Myometrial cell (primary cell): Measurements from ENCODE around the genes MMP12, ATM and RDX.

- RAMPAGE, long total RNA: no peak
Observed at GRCh38 chr11:102746739-102747719, 22.3 kb upstream of the MMP8 start.

- RAMPAGE, long total RNA: no peak
Observed at GRCh38 chr11:102807795-102808358, 9.9 kb upstream of the MMP1 start.

DNA sequence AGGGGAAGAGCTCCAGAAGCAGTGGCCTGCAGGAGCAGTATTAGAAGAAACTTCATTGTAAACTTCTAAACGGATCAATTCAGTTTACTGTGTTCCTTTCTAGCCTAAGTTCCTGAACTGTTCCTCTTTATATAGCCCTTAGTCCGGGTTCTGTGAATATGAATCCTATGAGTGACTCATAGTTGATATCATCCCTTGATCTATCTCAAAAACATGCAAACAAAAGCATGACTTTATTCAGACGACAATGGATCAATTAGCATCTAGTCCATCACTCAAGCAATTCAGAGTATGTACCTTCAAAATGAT, at the start of gene MMP12:
TSS of gene MMP12 (minus strand) at position 101 of the 309 bp plus-strand sequence.
- RAMPAGE, long total RNA: no peak

DNA sequence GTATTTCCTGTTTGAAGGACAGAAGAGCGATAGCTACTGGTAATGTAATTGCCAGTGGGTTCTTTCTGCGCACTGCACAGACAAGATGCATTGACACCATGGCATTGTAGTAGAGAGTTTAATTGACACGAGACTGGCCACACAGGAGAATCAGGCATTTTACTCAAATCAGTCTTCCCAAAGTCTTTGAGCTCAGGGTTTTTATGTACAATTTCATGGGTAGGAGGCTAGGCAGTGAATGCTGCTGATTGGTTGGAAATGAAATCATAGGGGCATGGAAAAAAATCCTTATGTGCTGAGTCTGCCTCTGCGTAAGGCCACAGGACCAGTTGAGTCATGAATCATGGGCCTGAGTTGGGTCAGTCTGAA, 273.9 kb downstream of the CASP4 start:
- RAMPAGE, long total RNA: no peak

GRCh38 chr11:104968883-104969796, 766 bp upstream of the CASP4 start:
- RAMPAGE, long total RNA: no peak

DNA sequence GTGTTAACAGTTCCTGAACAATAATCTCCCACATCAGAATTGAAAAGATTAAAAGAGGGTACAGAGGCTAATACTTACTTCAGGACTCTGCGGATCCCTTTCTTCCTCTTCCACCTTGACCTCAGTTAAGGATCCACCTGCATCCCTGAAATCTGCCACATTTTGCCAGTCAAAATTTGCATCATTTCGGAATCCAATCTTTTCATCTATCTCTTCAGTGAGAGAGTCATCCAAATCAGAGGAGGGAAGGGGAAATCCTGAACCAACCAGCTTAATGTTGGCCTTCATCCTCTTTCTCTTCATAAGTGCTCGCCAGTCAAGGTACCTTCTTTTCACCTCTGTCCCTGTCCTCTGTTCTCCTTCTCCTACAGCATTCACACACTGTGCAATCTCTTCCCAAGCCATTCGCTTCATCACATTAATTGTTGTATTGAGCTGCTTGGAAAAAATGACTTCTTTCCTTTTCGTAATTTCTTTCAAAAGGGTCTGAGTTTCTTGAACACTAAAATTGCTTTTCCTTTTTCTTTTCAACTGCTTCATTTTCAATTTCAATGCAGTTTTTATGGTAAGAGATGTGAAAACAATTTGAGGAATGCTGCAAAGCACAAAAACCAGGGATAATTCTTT, 11.5 kb downstream of the MSANTD4 start:
- RAMPAGE, long total RNA: no peak

- RAMPAGE, long total RNA: no peak
Observed at GRCh38 chr11:107017036-107018257, 829 bp downstream of the GUCY1A2 start.

- RAMPAGE, long total RNA: no peak
Observed at GRCh38 chr11:107454060-107454579, 3.5 kb downstream of the CWF19L2 start.

- RAMPAGE, long total RNA: no peak
Observed at GRCh38 chr11:107455573-107456024, 2.0 kb downstream of the CWF19L2 start.

GRCh38 chr11:107713222-107713494, 1.3 kb upstream of the SLN start:
- RAMPAGE, long total RNA: no peak

DNA sequence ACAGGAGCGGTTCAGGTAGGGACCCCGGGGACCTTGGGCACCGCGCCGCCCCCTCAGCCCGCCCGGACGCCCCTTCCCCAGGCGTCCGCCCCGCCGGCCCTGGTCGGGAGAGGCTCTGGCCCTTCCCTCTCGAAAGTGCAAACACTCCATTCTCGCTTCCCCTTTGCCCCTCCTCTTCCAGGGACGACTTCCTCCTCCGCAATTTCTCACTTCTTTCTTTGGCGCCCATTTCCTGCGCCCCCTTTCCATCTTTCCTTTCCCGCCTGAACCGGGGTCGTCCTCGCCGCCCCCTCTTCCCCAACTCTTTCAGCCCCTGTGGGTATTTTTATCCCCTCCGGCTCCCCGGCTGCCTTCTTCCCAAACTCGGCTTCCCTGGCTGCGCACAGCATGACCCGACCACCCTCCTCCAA, 538 bp downstream of the RAB39A start:
- RAMPAGE, long total RNA: no peak

DNA sequence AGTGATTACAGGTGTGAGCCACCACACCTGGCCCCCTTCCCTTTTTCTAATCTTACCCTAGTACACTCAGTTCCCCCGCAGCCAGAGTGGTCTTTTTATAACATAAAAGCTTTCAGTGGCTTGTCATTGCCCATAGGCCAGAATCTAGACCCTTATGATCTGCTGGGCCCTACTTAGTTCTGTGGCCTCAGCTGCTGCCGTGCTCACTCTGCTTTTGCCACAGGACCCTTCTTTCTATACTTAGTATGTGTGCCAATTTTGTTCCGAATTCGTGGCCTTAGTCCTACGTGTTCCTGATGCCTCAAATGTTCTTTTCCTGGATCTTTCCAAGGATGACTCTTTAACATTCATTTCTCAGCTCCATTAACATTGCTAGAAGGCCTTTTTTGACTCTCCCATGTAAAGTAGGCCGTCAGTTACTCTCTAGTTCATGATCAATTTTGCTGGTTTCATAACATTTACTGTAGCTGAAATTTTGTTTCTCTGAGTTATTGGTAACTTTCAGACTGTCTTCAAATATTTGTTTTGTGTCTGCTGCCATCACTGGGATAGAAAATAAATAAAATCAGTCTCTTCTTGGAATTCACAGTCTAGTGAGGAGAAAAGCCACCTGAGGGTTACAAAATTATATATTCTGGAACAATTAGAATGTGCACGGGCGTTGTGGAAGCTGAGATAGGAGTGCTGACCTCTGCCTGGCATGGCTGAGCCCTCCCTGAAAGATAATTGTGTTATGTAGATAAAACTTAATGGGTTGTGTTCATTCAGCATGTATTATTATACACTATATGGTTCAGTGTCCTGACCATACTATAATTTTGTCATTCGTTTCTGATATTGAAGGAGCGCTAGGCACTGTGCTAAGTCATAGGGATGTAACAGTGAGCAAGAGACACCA, 3.4 kb downstream of the ACAT1 start:
- RAMPAGE, long total RNA: no peak

DNA sequence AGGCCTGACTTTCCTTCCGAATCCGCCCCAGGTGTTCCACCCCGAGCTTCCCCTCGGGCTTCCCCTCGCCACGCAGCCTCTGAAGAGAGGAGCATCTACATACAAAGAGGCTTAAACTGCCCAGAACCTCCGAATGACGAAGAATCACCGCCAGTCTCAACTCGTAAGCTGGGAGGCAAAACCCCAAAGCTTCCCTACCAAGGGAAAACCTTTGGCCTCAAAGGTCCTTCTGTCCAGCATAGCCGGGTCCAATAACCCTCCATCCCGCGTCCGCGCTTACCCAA, 276 bp downstream of the NPAT start:
- RAMPAGE, long total RNA: no peak

DNA sequence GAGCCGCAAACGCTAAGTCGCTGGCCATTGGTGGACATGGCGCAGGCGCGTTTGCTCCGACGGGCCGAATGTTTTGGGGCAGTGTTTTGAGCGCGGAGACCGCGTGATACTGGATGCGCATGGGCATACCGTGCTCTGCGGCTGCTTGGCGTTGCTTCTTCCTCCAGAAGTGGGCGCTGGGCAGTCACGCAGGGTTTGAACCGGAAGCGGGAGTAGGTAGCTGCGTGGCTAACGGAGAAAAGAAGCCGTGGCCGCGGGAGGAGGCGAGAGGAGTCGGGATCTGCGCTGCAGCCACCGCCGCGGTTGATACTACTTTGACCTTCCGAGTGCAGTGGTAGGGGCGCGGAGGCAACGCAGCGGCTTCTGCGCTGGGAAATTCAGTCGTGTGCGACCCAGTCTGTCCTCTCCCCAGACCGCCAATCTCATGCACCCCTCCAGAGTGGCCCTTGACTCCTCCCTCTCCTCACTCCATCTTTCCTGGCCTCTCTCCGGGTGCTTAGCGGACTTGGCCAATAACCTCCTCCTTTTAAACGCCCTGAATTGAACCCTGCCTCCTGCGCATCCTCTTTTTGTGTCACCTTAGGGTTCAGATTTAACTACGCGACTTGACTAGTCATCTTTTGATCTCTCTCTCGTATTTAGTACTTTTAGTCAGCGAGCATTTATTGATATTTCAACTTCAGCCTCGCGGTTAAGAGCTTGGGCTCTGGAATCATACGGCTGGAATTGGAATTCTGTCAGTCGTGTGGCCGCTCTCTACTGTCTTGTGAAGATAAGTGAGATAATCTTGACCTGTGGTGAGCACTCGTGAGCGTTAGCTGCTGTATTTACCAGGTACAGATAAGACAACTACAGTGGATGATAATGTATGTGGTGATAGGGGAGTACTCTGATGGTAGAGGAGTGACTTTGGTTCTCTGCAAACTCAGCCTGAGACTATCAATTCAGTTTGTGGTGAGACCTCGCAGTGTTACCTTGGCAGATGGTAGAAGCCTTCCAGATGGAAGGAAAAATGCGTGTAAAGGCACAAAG, at the start of gene ATM:
TSS of gene ATM (plus strand) at position 215 of the 1,032 bp plus-strand sequence.
- RAMPAGE, long total RNA: start-site peak on the plus strand centred at position 243 of the sequence, 25 bp wide, 50 and 130 reads in 2 replicates; start-site peak on the plus strand centred at position 595 of the sequence, 258 bp wide, 59 and 16 reads in 2 replicates

GRCh38 chr11:108806186-108807124, 141.6 kb downstream of the DDX10 start:
- RAMPAGE, long total RNA: no peak

DNA sequence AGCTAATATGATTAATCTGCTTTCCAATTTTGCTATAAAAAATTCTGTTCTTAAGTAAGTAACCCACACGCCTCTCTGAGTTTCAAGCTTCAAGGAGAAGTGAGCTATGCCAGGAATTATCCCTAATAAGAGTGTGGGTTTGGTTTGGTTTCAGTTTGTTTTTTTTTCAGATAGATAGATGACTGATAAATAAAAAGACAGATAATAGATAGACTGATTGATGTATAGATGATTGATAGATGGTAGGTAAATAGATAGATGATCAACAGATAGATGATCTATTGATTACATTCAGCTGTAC, 29.6 kb upstream of the ZC3H12C start:
- RAMPAGE, long total RNA: no peak

DNA sequence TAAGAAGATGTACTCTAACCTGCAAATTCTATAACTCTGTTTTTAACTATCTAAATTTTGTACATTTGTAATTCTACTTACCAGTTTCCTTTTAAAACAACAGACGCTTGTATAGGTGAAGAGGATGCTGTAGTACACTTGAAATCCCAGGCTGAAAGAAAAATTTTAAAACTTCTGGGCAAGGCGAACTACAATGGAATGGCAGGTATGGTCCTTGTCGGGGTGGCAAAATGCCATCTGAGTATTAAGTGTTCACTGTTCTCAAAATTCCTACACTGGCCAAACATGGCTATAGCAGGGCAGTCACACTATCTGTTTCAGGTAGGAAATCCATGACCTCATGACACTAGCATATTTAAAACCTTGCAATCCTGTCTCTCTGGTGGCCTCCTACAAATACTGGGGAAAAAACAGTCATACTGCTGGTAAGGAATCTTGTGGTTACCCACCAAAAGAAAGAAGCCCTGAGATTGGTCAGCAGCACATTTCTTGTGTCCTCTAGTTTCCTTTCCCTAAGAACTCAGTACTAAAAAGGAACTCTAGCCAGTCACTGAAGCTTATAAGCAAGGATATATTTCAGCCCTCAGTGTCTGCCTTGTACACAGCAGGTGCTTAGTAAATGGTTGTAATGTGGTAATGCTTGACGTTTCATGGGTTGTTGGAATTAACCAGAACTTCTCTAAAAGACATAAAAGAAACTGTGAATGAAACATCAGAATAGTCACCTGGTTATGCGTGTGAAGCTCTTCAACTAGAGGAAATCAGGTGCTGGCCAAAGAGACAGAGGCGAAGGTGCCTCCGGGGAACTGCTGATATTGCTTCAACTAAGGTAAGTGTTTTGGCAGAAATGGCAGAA, 5.2 kb upstream of the ZC3H12C start:
- RAMPAGE, long total RNA: no peak

GRCh38 chr11:110130490-110131187, 37.4 kb downstream of the ZC3H12C start:
- RAMPAGE, long total RNA: no peak

DNA sequence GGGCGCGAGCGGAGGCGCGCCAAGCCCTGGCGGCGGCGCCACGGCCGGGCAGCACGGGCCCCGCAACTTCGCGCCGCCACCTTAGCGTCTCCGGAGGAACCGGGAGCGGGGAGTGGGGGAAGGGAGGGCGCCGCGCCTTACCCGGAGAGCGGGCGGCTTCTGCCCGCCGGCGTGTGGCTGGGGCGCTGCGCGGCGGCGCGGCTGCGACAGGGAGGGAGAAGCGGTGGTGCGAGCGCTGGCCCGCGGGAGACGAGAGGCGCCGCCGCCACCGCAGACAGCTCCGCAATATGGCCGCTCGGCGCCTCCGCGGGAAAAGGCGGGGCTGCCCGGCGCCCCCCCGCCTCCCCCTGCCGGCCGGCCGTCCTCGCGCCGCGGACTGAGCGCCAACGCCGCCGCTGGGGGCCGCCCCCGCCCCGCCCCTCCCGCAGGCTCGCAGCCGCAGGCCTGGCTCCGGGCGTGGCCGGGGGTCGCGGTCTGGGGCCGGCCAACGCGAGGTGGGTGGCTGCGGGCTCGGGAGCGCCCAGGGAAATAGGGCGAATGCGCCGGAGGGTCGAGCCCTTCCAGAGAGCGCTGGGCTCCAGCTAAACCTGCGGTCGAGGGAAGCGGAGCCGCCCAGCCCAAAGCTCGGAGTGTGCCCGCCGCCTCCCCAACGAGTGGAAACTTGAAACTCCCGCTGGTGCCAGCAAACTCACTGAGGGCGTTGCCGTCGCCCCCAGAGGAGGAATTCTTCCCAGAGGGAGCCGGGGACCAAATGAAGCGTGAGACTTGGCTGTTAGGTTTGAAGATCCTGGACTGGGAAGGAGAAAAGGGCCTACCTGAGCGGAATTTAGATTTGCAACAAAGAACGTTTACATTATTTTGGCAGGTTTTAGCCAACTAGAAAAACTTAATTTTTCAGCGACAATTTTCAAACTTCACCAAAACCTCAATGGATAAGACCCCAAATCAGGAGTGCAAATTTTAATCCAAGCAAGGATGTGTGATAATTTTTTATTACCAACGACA, at the start of gene RDX:
TSS of gene RDX (minus strand) at position 289 of the 1,005 bp plus-strand sequence.
- RAMPAGE, long total RNA: no peak

DNA sequence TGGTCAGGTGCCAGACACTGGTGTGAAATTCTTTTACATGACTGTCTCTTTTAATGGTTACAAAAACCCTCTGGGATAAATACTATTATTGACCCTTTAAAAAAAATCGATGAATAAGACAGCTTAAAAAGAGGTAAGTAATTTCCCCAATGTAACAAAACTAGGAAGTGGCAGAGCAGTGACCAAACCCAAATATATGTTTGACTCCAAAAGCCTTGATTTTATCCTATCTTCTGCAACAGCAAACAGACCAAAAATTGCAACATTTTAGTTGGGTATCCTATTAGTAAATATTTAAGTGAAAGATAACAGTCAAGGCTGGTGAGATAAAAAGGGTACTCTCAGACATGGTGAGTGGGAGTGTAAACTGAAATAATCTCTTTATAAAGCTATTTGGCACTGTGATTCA, 1.8 kb upstream of the RDX start:
- RAMPAGE, long total RNA: no peak